ENCODE measurements around the gene GASK1A.

- PRO-cap, 4 experiments = no peak in any of the 4 experiments
- RAMPAGE, long total RNA, 4 experiments = no peak in any of the 4 experiments
Measured at GRCh38 chr3:40975439-40976421, 223.6 kb upstream of the CTNNB1 start.

DNA sequence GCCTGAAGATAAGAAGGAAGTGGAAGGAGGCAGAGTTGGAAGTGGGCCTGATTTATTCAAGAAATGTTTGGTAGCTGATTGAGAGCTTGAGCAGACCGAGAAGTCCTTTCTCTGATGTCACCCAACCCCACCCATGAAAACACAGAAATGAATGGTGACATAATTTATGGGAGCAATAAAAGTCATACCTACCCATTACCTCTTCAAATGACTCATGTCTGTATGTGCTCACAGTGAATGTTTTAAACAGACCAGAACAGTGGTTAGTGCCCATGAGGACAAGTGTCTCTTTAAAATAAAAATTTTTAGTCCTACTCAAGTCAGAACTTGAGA is 39.5 kb upstream of the CTNNB1 start:
- PRO-cap, 4 experiments = no peak in any of the 4 experiments
- RAMPAGE, long total RNA, 4 experiments = no peak in any of the 4 experiments

DNA sequence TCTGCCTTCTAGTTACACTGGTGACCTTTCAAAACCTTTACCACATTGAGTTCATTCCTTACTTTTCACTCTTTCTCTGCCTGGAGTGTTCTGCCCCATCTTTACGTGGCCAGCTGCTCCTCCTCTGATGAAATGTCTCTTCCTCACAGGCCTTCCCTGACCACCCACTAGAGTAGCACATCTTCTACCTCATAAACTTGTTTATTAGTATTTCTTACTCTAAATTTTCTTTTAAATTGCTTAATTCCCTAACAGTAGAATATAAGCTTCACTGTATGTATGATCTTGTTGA is 17.7 kb downstream of the CTNNB1 start:
- PRO-cap, 4 experiments = no peak in any of the 4 experiments
- RAMPAGE, long total RNA, 4 experiments = no peak in any of the 4 experiments

GRCh38 chr3:42014158-42014512 is 52.2 kb upstream of the ULK4 start:
- PRO-cap, 4 experiments = peak in 3 of 4 experiments; most common plus-strand start chr3:42014389 (in 1); most common minus-strand start chr3:42014209 (in 1)
- RAMPAGE, long total RNA, 4 experiments = no peak in any of the 4 experiments

- PRO-cap, 4 experiments = no peak in any of the 4 experiments
- RAMPAGE, long total RNA, 4 experiments = no peak in any of the 4 experiments
Measured at GRCh38 chr3:42087051-42087471, 4.1 kb upstream of the TRAK1 start.

- PRO-cap, 4 experiments = no peak in any of the 4 experiments
- RAMPAGE, long total RNA, 4 experiments = no peak in any of the 4 experiments
Measured at GRCh38 chr3:42188338-42188647, 77.7 kb downstream of the CCK start.

GRCh38 chr3:42211818-42212570 is 54.0 kb downstream of the CCK start:
- PRO-cap, 4 experiments = no peak in any of the 4 experiments
- RAMPAGE, long total RNA, 4 experiments = no peak in any of the 4 experiments

GRCh38 chr3:42422192-42422631 is 11.8 kb upstream of the LYZL4 start:
- PRO-cap, 4 experiments = no peak in any of the 4 experiments
- RAMPAGE, long total RNA, 4 experiments = no peak in any of the 4 experiments

DNA sequence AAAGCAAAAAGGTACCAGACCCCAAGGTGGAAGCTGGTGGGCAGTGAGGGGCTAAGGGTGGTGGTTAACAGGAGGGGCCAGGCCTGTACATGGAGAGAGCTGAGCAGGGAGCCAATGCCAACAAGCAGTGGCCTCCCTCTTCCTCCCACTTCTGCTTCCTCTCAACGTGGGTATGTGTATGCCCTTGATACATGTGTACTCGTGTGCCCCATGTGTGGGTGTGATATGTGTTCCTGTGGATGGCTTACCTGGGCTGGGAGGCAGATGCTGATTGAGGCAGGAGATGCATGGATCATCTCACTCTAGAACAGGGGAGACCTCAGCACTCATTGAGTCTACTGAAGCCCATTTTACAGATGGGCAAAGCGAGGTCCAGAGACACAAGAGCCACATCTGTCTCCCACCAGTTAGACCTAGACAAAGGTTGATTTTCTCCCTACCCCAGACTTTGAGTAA is 939 bp downstream of the VIPR1 start:
- PRO-cap, 4 experiments = no peak in any of the 4 experiments
- RAMPAGE, long total RNA, 4 experiments = start-site peak on the plus strand in 1 of 4 experiments, centred at position 85 of the sequence, 5 reads per replicate

GRCh38 chr3:42504198-42504999 is 2.0 kb downstream of the VIPR1 start:
- PRO-cap, 4 experiments = no peak in any of the 4 experiments
- RAMPAGE, long total RNA, 4 experiments = no peak in any of the 4 experiments

DNA sequence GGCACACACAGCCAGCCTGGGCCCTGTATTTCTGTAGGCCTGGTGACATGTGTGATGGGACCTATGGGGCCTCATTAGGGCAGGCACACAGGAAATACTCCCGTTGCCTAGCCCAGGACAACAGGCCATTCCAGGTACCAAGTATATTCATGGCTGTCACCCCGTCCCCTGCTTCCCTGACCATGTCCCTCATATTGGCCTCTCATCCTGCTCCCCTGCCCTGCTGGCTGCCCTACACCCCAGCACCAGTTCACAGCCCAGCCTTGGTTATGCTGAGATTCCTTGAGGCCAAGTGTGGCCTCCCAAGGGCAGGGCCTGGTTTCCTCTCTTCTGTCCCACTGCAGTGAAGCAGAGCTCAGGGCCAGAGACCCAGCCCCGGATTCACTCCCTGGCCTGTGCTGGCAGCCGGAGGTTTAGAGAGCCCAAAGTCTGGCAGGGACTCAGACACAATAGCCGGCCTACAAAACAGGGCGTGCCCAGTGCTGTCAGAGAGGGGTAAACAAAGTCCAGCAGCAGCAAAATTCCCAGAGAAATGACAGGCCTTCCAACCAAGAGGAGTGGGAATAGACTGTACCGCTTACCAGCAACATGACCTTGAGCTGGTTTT is 13.9 kb downstream of the VIPR1 start:
- PRO-cap, 4 experiments = no peak in any of the 4 experiments
- RAMPAGE, long total RNA, 4 experiments = no peak in any of the 4 experiments

DNA sequence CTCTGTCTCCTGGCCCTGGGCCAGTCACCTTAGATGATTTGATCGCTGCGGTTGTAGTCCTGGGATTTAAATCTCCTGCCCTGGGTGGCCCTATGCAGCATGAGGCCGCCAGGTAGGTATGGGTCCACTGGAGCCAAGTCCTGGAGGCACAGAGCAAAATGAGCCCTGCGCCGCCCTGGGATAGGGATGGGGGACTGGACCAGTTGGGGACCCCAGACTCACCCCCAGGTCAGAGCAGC is 194 bp downstream of the ZBTB47 start:
- PRO-cap, 4 experiments = no peak in any of the 4 experiments
- RAMPAGE, long total RNA, 4 experiments = no peak in any of the 4 experiments

DNA sequence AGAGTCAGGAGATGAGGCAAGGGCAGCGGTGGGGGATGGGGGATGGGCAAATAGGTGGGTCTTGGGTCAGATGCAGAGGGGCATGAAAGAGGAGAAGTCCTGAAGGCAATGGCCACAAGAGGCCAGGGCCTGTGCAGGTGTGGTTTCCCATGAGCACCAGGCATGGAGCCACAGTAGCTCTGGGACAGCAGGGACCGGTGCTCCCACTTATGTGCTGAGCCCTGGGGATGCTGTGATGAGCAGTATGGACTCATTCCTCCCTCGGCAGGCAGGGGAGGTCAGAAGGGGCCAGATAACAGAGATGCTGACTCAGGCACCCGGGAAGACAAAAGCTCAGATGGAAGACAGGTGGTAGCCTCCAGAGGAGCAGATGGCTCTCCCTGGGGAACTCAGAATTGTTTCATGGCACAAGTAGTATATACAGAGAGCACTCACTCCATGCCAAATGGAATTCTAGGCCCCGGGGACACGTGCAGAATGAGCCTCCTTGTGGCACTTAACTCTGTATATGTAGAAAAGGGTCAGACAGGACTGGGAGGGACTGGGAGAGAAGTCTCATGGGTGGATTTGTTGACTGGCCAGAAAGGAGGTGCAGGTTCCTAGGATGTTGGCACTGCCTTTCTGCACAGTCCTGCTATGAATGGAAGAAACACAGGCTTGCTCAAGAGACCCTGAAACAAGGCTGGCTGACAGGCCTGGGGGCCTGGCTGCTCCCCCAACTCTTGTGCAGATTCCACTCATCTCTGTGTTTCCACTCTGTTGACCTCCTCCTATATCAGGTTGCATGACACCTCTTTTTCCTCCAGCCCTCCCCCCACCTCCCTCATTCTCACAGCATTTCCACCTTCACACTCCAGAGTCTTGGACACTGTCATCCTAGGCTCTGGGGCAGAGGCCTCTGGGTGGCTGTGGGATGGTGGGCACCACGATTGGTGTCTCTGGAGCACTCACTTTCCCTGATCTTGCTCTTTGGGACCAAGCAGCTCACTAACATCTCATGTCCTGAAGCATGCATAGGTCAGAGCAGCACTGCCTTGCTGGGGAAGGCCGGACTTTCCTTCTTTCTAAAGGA is 14.5 kb downstream of the ZBTB47 start:
- PRO-cap, 4 experiments = no peak in any of the 4 experiments
- RAMPAGE, long total RNA, 4 experiments = no peak in any of the 4 experiments

GRCh38 chr3:42763039-42763347 is 10.1 kb downstream of the CCDC13 start:
- PRO-cap, 4 experiments = no peak in any of the 4 experiments
- RAMPAGE, long total RNA, 4 experiments = no peak in any of the 4 experiments

- PRO-cap, 4 experiments = no peak in any of the 4 experiments
- RAMPAGE, long total RNA, 4 experiments = start-site peak on the minus strand in 1 of 4 experiments, at chr3:42801172-42801212 at its widest, 7 reads per replicate
Measured at GRCh38 chr3:42800989-42801696, 3.1 kb downstream of the HIGD1A start.

DNA sequence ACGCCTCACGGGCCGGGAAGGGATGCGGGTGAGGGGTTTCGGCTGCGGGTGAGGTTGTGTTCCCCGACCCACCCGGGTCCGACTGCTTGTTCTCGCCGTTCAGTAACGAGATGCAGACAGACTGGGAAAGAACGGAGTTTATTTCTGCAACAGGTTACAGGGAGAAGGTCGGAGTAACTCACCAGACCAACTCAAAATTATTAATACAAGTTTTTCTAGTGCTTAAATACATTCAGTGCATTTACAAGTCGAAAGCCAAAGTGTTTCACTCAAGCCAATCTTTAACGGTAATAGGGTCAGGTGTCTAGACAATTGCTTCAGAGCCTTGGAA is 492 bp upstream of the HIGD1A start:
- PRO-cap, 4 experiments = no peak in any of the 4 experiments
- RAMPAGE, long total RNA, 4 experiments = no peak in any of the 4 experiments

DNA sequence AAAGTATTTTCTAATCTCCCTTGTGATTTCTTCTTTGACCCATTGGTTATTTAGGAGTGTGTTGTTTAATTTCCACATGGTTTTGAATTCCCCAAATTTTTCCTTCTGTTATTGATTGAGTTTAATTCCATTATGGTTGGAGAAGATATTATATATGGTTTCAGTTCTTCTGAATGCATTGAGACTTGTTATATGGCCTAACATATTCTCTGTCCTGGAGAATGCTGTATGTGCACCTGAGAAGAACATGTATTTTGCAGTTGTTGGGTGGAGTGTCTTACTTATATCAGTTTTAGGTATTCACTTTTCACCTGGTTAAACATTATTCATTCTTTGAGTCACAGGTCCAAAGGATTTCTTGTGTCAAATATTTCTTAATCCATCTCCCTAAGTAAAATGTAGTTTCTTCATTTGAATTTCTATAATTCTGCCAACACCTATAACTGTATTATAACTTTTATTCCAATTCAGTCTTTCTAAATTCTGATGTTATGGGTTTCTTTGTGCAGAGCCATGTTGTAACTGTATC is 17.8 kb downstream of the ACKR2 start:
- PRO-cap, 4 experiments = no peak in any of the 4 experiments
- RAMPAGE, long total RNA, 4 experiments = no peak in any of the 4 experiments

DNA sequence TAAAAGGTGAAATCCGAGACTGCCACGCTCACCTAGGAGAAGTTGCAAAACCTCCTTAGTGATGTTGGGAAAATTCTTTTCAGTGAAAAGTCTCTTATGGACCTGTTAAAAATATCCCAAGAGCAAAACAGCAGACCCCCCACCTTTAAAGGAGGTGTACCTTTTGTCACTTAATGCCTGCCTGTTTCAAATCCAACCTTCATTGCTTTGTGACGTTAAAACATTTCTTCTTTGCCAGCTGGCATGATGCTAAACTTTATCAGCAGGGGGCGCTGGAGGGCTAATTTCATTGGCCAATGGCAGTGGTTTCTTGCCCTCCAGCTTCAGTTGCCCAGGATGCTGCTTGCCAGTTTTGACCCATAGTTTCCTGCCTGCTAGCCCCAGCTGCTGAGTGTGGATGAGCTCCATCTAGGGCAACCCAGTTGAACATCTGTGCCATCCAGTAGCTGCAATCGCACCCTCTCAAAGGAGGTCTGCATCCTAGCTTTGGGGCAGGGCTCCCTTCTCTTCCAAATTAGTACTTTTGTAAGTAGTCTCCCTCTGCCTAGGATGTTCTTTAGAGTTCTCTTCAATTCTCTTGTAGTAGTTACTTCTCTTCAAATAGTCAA is 22.0 kb downstream of the ACKR2 start:
- PRO-cap, 4 experiments = no peak in any of the 4 experiments
- RAMPAGE, long total RNA, 4 experiments = no peak in any of the 4 experiments

GRCh38 chr3:42855135-42855646 is 20.5 kb downstream of the CYP8B1 start:
- PRO-cap, 4 experiments = no peak in any of the 4 experiments
- RAMPAGE, long total RNA, 4 experiments = no peak in any of the 4 experiments

- PRO-cap, 4 experiments = peak in 1 of 4 experiments; most common plus-strand start chr3:42979327 (in 1)
- RAMPAGE, long total RNA, 4 experiments = no peak in any of the 4 experiments
Measured at GRCh38 chr3:42978943-42979960, at the start of gene GASK1A. Gene GASK1A (plus strand): TSS chr3:42979311.

All from spleen (tissue), 7 donors.